SJSA1 (cell line): ENCODE measurements around the gene PIGL.

DNA sequence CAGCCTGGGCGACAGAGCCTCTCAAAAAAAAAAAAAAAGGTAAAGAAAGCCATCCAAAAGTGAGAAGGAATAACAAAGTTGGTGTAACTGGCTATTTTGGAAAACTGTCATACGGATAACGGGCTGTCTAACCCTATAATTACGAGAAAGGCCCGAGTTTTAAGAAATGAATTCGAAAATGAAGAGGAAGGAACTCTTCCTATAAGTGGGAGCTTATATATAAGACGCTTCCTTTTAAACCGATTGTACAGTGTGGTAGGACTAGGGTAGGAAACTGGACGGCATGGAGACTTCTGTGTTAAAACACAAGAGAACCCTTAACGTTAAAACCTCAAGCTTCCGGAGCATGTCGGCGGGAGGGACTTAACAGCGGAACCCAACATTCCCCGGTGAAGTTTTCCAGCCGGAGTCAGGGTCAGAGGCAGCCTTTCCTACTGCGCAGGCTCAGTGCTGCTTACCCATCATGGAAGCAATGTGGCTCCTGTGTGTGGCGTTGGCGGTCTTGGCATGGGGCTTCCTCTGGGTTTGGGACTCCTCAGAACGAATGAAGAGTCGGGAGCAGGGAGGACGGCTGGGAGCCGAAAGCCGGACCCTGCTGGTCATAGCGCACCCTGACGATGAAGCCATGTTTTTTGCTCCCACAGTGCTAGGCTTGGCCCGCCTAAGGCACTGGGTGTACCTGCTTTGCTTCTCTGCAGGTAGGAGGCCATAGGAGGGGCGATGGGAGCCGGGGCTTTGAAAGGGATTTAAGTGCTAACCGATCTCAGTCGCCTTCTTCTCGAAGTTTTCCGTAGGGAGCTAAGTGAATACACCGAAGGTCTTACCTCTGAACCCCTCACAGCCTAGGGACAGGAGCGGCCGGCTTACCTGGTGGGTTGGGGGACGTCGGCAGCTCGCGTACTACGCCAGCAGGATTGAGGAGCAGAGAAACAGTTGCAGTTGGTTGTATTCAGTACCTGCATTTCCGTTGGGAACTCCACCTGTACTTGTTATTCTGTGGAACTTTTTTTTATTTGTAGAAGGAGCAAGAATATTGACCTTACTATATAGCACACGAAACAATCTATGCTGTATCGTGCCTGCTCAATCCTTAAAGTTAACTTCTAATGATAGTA lies at the start of gene PIGL:
TSS of gene PIGL (plus strand) at position 447 of the 1,115 bp plus-strand sequence.
- RAMPAGE, long total RNA: start-site peak on the plus strand centred at position 449 of the sequence, 25 bp wide, 33 and 15 reads in 2 replicates

DNA sequence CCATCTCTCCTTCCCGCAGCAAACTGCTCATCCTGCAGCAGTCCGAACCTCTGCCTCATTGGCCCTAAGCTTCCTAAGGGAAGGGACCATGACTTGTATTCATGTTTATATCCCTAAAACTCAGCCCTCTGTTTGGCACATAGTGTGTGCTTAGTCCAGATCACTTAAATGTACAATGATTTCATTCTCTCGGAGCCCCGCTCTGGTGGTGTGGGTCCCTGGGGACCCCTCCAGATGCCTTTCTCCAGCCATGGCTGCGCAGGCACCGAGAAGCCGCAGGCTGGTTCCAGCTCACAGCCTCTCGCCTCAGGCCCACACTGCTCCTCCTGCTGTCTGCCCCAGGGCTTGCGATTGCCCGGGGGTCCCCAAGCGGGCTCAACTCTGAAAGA lies 66.4 kb downstream of the CENPV start:
- RAMPAGE, long total RNA: no peak

DNA sequence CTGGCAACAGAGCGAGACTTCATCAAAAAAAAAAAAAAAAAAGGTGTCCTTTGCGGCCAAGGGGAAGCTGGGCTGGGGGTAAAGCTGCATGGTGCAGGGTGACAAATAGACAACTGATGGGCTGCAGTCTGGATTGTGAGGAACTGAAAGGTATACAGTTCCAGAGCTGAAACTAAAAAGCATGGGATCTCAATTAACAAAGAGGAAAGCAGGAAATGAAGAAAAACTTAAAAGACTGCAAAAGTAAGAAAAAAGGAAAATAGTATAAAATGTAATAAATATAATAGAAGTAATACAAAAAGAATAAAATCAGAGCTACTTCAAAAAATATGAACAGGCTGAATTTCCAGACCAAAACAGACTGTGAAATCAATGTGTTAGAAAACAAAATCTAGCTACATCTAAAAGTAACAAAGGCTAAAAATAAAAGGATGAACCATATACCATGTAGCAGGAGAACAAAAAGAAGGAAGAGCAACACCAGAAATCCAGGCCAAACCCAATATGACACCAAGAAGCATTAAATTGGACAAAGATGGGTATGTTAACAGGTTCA lies 22.4 kb downstream of the CENPV start:
- RAMPAGE, long total RNA: no peak

- RAMPAGE, long total RNA: no peak
Observed at GRCh38 chr17:16507940-16508641, 16.1 kb upstream of the LRRC75A start.

DNA sequence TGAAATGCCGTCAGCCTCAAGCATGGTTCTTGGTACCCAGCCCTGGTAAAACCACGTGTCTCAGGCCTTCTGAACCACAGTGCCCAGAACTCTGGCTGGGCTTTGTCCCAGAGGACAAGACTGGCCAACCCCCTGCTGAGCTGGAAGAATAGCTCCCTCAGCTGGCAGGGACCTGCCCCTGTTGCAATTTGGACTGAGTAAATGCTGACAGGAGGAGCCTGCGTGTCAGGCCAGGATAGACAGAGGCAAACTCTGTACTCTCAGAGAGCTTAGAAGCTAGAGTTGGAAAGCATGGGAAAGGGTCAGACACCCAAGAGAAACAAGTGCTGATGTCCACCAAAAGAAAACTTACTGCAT lies 106.1 kb downstream of the TNFRSF13B start:
- RAMPAGE, long total RNA: no peak

GRCh38 chr17:16987822-16988656 lies 16.1 kb upstream of the TNFRSF13B start:
- RAMPAGE, long total RNA: no peak

DNA sequence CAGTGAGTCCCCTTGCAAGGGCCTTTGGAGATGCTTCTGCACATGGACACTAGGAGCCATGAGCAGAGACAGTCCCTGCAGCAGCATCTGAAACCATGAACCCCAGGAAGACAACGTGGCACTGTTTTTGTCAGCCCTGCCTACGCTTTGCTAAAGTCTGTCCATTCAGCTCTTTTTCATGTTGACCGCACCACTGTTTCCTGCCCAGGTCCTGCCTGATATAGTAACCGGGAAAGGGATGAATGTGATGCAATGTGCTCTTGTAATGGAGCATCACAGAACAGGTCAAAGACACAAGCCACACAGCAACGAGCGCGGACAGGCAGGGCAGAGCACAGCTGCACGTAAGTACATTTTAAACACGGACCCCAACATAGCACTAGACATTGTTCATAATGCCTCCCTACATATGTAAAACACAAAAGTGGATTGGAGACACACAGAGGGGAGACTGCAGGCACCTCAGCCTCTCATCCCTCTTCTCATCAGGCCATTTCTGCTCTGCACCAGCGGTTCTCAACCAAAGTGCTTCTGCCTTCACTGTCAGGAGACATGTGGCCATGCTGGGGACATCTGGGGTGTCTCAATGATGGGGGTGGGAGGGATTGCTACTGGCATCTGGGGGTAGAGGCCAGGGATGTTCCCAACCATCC lies 16.9 kb upstream of the TNFRSF13B start:
- RAMPAGE, long total RNA: no peak

GRCh38 chr17:17043618-17044166 lies 1.4 kb downstream of the MPRIP start:
- RAMPAGE, long total RNA: no peak

GRCh38 chr17:17081388-17082173 lies 39.3 kb downstream of the MPRIP start:
- RAMPAGE, long total RNA: no peak

GRCh38 chr17:17158326-17159026 lies 47.7 kb downstream of the PLD6 start:
- RAMPAGE, long total RNA: no peak

- RAMPAGE, long total RNA: no peak
Observed at GRCh38 chr17:17182087-17182628, 24.0 kb downstream of the PLD6 start.

DNA sequence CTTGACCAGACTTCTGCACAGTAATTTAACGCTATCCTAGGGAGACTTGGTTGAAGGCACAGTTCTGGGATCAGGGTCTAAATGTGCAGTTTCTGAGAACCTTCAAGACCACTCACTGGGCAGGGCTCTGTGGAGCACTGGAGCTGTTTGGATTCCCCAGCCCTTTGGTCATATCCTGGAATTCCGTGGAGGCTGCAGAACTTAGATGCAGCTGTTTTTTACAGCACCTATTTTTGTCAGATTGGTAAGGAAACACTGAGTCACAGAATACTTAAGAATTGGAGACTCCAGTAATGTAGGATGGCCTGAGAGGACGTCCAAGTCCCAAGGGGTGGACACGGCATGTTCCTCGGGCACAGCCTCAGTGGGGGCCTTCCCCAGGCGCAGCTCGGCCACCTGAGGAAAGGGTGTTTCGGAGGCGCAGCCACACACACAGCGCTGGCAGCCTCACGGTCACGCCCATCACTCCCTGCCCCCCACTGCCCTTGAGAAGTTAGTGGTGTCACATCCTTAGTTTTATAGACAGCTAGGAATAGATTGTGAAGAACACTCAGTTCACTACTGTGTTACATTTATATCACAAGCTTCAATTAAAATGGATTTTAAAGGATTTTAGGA lies 14.8 kb downstream of the PLD6 start:
- RAMPAGE, long total RNA: no peak

DNA sequence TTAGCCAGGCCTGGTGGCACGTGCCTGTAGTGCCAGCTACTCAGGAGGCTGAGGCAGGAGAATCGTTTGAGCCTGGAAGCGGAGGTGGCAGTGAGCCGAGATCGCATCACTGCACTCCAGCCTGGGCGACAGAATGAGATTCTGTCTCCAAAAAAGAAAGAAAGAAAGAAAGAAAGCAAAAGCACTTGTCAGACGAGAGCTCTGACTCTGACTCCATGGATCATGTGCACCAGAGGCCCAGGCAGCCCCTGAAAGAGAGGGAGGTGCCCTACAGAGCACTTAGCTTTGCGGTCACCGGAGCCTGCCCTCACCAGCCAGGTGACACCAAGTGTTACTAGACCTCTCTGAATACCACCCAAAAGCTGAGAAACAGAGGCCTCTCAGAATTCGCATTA lies 1.7 kb downstream of the FLCN start:
- RAMPAGE, long total RNA: no peak

DNA sequence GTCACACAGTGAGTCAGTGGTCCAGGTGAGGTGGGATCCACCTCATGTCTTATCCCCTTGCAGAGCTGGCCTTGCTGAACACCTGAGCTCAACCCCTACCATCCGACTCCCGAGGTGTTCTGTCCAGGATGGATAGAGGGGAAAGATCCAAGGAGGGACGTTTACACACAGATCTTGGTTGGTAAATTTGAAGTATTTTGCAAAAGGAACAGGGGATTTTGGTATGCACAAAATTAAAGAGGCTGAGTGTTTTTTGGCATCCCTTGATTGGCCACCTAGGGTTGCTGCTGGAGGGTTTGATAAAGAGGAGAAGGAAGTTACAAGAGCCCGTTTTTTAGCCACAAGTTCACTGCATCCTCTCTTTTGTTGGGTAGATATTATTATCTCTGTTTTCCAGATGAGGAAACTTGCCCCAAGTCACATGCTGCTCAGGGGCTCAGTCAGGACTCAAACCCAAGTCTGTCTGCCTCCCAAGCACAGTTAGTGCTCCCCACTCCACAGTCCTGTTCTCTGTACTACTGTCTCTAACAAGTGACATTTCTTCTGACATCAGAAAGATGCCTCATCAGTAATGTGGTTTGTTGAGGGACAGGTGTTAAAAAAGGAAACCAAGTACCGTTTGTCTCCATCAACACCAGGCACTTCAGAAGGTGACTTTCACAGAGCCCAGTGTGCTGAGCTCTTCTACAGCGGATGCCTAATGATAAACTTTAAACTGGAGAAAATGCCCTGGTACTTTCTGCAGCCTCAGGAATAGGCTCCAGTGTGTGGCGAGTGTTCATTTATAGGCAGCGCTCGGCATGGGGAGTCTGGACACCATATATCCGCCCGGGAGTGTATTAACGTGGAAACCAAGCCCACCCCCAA lies 1.4 kb downstream of the NT5M start:
- RAMPAGE, long total RNA: no peak

- RAMPAGE, long total RNA: no peak
Observed at GRCh38 chr17:17480239-17481095, 3.7 kb downstream of the MED9 start.

DNA sequence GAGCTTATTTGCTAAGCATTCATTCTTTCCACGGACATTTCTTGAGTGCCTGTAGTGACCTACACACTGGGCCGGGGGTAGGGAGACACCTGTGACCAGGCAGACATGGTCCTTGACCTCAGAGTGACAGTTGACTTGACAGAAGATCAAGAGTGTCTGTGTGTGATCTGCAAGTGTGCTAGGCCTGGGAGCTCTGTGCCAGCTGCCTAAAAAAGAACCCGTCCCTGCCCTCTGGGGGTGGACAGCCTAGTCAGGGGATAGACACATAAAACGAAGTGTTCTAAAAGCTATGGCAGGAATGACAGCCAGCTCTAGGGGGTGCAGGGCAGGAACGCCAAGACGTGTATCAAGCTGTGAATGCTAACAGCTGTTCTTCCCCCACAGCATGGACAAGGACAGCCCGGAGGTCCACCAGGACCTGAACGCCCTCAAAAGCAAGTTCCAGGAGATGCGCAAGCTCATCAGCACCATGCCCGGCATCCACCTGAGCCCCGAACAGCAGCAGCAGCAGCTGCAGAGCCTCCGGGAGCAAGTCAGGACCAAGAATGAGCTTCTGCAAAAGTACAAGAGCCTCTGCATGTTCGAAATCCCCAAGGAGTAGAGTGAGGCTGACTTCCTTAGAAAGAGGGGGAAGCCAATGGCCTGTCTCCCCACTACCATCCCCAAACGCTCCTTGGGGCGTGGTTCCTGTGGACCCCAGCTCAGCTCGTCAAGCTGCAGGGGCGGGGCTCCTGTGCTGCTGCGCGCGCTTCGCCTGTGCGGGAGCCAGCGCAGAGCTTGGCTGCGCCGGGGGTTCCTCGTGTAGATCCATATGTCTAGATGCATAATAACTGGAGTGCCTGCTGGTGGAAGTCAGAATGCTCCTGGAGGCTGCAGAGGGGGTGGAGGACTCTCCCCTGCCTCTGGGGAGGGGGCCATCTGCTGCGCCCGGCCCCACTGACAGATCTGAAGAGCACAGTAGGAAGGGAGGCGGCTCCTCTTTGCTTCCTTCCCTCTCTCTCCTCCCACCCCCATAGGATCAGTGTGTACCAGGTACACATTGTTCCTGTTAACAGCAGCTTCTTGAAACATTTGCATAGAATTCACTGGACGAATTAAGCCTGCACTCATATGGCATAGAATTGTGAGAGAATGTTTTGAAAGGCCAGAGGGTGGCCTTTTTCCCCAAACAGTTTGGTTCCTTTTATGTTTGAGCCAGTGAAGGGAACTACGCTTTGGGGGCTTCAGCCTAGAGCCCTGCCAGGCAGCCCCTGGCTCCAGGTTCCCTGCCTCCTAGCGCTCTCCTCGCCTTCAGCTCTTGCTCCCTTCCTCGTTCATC lies 4.8 kb downstream of the RASD1 start:
- RAMPAGE, long total RNA: no peak

DNA sequence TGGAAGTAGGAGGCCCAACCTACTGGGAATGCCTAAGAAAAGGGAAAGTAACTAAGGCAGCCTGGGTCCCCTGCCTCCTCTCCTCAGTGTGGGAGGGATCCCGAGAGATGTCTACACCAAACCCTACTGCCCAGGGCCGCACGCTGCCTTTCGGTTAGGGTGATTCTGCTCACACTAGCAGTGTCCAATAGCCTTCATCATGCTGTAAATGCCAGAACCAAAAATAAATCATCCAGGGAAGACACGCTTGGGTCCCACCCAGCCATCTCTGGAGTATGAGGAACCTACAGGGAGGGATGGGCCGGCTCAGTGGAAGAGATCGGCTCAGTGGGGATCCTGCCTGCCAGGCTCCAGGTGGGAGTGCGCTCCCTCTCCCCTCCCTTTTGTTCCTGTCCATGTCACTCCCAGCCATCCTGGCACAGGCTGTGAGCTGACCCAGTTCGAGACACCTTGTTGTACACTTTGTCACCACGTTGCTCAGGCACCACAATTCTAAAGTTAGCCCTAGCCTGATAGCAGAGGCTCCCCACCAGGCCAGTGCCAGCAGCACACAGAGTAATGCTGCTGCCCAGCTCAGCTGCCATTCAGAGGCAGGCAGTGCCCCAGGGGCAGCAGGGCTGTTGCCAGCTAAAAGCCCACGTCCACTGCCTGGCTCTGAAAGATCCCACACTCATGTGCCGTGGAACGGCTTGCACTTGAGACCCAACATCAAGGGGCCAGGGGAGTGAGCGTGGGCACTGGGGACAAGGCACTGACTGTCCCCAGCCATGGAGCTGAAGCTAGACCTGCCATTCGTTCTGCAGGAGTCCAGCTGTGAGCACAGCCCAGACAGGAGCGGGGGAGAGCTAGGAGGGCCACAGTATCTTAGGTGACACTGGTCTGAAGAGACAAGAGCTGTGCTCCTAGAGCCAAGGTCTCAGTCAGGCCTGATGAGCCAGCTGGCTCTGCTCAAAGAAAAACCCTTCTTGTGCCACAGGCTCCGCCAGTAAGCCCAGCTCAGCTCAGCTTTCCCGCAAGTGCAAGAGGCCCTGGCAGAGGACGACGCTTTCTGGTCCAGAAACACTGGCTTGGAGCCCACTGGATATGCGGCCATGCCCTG lies 24.3 kb downstream of the PEMT start:
- RAMPAGE, long total RNA: no peak

GRCh38 chr17:17632612-17632863 lies 41.0 kb upstream of the PEMT start:
- RAMPAGE, long total RNA: no peak

GRCh38 chr17:17751228-17752108 lies 70.2 kb downstream of the RAI1 start:
- RAMPAGE, long total RNA: no peak

GRCh38 chr17:17761566-17762207 lies 75.1 kb downstream of the SREBF1 start:
- RAMPAGE, long total RNA: no peak